Natural killer cell (primary cell): ENCODE measurements around a stretch of chr7.

GRCh38 chr7:75889554-75890381 is 10.9 kb downstream of the RHBDD2 start:
- PRO-cap: no peak

DNA sequence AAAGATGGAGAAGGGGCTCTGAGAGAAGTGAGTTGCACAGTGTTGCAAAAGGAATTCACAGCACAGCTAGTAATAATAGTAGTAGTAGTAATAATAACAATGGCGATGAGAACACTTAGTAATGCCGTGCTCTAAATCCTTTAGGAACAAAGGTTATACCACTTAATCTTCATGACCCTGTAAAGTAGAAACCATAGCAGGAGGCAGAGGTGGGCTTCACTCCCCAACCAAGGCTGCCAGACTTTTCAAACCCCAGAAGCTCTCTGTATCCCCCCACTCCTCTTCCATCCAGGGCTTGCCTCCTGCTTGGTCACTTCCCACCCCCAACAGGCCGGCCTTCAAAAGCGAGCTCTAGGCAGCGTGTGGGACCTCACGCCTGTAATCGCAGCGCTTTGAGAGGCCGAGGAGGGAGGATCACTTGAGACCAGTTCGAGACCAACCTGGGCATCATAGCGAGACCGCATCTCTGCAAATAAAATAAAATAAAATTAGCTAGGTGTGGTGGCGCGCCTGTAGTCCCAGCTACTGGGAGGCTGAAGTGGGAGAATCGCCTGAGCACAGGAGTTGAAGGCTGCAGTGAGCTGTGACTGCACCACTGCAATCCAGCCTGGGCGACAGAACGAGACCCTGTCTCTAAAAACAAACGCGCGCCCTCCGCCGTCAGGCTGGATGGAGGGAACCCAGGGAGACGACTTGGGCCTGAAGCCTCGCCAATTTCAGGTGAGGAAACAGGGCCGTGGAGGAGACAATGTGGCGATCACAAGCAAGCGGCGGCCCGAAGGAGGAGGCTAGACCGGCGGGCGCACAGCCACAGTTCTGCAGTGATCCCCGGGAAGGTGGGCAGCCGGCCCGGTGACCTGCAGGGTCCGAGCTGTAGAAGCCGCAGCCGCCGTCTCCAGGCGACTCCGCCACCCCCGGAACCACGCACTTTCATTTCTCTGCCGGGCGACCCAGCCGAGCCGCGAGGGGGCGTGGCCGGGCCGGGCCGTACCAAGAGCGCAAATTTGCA is 647 bp upstream of the POR start:
- PRO-cap: bidirectional peak, plus-strand start outside the sequence, minus-strand start at position 940 of the sequence

- PRO-cap: no peak
Observed at GRCh38 chr7:75942053-75942961, 27.4 kb downstream of the POR start.

DNA sequence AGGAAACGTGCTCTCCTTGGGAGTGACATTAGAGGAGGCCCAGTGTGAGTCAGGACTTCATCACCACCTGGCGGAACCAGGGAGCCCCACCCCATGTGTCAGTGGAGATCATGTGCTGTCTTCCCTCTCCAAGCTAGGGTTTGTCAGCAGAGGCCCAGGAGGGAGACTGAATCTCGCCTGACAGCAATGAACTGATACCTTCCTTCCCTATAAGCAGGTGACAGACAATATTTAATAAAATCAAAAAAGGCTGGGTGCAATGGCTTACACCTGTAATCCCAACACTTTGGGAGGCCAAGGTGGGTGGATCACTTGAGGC is 29.0 kb downstream of the POR start:
- PRO-cap: no peak

- PRO-cap: no peak
Observed at GRCh38 chr7:75945175-75945759, 30.3 kb downstream of the POR start.

GRCh38 chr7:75995056-75995703 is 785 bp upstream of the TMEM120A start:
- PRO-cap: no peak

DNA sequence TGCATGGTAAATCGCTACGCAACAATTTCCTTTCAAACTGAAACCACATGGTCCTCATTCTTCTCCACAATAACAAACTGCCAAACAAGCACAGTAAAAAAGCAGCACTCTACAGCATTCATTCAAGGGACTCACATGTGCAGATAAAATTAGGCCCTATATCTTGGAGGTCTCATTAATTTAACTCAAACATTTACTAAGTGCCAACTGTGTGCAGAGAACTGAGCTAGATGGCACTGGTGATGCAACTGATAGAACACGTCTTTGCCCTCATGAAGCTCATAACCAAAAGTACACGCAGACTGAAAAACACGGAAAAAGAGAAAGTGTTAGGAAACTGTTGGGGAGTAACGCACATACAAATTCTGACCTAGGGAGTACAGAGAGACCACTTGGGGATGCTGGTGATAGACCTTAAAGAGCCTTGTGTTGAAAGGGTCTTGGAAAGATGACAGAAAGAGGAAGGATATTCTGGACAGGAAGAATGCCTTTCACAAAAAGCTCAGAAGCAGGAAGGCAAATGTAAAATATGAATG is 68.3 kb upstream of the SRRM3 start:
- PRO-cap: no peak

GRCh38 chr7:76133919-76134635 is 67.6 kb upstream of the SRRM3 start:
- PRO-cap: no peak

DNA sequence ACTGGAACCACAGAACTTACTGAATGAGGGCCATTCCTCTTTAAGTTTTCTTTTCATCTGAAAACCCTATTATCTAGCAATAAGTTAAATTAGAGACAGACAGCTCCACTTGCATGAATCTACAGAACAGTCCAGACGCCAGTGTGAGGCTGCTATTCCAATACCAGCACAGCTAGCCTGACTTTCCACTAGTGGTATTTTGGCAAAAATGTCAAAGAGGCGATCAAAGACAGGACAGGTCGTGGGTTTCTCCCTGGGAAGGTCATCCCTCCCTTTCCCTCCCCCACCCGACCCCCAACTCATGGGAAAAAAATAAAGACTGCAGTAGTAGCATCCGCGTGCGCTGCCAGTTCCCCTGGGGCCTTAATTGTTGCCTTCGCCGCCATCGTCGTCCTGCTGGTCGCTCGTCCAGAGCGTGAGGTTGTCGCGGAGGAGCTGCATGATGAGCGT is 26.8 kb downstream of the HSPB1 start:
- PRO-cap: no peak

- PRO-cap: no peak
Observed at GRCh38 chr7:76331157-76331681, 27.6 kb downstream of the YWHAG start.

DNA sequence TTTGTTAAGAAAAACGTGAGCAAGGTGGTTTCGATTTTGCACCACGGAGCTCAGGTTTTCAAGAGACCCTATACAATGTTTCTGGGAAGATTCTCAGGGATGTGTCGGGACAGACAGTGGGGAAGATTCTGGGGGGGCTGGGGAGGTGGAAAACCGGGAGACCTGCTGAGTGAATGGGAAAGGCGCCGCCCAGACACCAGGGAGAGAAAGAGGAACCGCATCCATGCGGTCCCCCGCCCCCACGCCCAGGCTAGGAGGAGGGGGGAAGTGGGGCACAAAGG is 744 bp downstream of the YWHAG start:
- PRO-cap: bidirectional peak, plus-strand start at position 253 of the sequence, minus-strand start at position 214 of the sequence

DNA sequence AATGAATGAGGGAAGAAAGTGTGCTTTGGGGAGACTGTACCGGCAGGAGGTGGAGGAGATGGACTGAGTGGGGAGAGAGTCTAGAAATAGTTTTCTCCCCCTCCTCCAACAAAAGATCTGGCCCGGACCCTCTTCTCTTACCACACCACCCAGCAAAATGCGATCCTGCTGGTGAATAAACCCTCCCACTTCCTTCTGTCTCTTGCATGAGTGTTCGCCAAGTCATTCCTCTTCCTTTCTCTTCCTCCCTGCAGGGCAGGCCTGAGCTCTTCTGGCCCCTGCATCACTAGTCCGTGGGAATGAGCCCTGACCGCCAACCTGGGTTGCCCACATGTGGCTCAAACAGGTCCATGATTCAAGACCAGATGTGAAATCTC is 5.2 kb upstream of the YWHAG start:
- PRO-cap: no peak

DNA sequence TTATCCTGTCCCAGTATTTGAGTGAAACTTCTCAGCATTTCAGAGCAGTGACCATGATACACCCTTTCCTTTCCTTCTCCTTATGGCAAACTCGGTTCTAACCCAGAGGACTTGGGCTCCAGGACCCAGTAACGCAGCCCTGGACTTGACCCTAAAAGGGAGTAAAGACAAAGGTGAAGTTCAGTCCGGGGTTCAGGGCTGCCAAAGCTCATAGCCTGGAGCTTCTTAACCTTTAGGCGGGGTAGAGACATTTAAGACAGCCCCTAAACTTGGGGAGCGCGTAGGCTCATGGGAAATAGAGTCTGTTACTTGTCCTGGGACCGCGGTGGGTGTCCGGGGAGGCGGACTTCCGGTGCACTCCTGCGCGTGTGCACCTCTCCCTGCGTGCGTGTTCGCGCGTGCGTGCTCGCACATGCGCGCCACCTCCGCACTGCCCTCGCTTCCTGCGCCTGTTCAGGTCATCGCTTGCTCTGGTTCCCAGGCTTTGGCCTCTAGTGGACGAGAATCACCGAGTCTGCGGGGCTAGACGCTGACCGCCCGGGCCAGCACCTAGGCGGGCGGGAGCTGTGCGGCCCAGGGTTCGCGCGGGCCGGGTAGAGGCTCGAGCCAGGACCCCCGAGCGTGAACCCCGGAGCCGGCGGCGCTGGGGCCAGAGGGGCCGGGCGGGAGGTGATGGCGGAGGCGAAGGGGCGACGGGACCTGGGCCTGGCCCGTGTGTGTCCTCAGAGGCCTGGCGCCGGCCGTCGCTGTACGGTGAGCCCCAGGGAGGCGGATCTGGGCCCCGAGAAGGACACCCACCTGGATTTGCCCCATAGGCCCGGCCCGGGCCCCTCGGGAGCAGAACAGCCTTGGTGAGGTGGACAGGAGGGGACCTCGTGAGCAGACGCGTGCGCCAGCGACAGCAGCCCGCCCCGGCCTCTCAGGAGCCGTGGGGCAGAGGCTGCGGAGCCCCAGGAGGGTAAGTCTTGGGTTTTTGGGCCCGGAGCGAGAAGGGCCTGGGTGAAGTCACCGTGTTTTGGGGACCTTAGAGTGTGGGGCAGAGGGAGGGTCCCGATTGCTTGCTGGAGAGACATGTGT is 6.1 kb upstream of the SPDYE16 start:
- PRO-cap: bidirectional peak, plus-strand start at position 430 of the sequence, minus-strand start at position 331 of the sequence

DNA sequence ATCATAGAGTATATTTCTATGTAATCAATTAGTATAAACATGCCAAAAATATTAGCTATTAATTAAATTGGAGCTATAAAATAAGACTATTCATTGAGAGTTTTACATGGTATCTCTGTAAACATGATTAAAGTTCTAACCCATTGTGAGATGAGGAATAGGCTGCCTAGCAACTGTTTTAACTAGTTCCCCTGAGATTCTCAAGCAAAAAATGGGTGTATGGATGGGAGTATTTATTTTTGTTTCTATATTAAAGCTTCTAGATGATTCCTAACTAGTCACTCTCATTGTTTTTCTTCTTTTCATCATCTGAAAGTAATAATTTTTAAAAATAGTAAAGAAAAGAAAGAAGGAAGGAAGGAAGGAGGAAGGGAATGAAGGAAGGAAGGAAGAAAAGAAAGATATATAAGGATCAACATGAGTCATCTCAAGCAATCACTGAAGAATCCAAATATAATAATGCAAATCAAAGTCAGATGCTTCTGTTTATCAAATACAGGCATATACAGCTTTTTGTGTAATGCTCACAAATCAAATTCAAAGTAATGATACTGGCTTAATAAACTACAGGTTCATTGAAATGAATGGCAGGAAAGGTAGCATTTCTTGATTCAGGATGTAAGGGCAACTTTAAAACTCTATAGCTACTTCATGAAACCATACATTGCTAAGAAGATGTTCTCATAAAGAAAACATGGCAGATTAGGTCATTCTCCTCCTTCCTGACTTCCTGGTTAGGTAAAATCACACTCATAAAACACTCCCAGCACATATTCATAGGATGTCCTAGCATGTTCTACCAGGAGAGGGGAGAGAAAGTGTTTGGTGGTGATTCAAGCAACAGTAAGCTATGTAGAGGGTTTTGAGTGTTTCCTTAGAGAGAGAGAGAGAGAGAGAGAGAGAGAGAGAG is 36.6 kb upstream of the SPDYE16 start:
- PRO-cap: no peak

- PRO-cap: no peak
Observed at GRCh38 chr7:76595834-76596465, 31.1 kb downstream of the POMZP3 start.

DNA sequence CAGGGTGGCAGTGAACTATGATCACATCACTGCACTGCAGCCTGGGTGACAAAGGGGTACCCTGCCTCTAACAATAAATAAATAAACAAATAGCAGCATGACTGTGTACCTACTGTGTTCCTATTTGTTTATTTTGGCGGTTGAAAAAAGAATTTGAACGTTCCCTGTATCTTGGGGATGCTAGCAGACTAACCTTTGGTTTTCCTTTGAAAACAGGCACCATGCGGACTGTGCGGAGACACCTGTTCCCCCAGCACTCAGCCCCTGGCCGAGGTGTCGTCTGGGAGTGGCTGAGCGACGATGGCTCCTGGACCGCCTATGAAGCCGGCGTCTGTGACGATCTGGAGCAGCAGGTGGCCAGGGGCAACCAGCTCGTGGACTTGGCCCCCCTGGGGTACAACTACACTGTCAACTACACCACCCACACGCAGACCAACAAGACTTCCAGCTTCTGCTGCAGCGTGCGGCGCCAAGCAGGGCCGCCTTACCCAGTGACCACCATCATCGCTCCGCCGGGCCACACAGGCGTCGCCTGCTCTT is 51.7 kb downstream of the SPDYE17 start:
- PRO-cap: no peak

GRCh38 chr7:77006410-77006834 is 25.7 kb downstream of the SPDYE17 start:
- PRO-cap: no peak

- PRO-cap: no peak
Observed at GRCh38 chr7:77223384-77224099, 23.9 kb upstream of the FGL2 start.

DNA sequence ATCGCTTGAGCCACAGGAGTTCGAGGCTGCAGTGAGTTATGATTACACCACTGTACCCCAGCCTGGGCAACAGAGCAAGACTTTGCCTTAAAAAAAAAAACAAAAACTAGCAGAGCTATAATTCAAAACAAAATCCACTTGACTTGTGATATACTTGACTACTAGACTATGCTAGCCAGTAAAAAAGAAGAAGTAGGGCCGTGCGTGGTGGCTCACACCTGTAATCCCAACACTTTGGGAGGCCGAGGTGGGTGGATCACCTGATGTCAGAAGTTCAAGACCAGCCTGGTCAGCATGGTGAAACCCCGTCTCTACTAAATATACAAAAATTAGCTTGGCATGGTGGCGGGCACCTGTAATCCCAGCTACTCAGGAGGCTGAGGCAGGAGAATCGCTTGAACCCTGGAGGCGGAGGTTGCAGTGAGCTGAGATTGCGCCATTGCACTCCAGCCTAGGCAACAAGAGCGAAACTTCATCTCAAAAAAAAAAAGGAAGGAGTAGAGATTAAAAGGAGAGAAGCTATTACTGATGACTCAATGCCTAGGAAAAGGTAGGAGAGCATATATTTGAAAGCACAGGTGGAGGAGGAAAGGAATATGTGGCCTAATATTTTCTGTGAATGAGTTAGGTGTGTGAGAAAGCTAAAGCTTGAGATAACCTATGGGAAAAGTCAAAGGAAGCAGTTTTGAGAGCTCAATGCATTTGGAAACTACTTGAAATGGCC is 26.0 kb upstream of the FGL2 start:
- PRO-cap: no peak

DNA sequence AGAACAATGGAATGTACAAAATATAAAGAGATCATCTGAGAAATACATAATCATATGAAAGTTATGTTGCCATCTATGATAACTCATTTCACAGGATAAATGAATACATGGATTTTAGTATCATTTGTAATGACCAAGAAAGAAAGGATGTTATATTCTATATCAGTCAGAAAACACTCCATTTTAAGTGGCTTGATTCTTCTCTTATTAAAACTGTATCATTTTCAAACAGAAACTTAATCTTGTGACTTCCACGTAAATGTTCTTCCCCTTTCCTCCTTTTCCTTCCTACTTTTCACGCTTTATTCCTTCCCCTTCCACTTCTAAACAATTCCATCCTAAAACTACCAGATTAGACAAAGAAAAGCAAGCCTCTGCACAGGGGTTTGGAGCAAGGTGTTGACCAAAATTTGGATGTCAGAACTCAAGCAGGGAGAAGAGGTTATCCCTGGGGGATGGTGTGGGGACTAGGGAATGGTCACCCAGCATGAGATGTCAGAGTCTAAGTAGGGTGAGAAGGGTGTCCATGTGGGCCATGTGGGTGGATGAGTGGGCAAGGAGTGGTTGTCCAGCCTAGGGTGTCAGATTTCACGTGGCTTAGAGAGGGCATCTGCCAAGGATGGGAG is 4.9 kb upstream of the GSAP start:
- PRO-cap: no peak